Skin of body (tissue), 2 donors: Measurements from ENCODE around the gene C11orf24.

GRCh38 chr11:67484686-67485428 is 2.0 kb downstream of the AIP start:
- RAMPAGE, long total RNA, result no peak

- RAMPAGE, long total RNA, result no peak
Observed at GRCh38 chr11:67491682-67492486, 9.1 kb downstream of the AIP start.

DNA sequence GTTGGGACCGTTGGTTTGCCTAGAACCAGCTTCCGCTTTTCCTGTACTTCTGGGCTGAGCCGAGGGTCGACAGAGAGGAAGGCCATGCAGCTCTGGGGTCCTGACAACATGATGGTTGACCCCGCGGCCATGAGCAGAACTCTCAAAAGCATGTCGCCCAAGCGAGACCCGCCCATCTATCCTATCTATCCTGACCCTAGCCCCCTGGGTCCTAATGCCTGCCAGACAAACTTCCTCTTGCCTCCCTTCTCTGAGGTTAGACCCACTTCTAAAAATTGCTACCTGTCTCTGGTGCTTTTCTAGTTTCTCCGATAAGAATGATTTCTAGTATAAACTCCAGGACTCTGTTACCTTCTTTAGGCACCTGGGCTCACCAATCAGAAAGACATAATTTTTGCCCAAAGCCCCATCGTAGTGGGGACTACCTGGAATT is 9.0 kb downstream of the NUDT8 start:
- RAMPAGE, long total RNA, result no peak

GRCh38 chr11:67629270-67629645 is 479 bp downstream of the NUDT8 start:
- RAMPAGE, long total RNA, result no peak

DNA sequence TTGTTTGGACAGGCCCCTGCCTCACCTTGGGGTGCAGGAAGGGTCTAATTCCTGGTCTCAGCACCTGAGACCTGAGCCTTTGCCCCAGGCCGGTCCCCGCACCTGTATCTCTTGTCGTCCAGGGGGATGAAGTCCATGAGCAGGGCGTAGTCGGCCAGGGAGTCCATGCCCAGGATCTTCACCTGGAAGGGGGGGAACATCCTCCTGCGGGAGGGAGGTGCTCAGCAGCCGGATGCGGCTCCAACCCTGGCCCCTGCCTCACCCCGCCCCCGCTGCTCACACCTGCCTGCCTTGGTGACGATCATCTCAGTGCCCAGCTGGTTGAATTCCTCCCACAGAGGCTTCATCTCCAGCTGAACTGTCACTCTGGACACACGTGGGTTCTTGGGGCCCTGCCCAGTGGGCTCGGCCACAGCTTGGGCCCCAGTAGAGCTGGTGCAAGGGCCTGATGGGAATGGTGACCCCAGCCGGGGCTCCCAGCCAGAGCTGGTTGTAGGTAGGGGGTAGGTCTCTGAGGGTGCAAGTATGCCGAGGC is 4.8 kb downstream of the TBX10 start:
- RAMPAGE, long total RNA, result no peak

DNA sequence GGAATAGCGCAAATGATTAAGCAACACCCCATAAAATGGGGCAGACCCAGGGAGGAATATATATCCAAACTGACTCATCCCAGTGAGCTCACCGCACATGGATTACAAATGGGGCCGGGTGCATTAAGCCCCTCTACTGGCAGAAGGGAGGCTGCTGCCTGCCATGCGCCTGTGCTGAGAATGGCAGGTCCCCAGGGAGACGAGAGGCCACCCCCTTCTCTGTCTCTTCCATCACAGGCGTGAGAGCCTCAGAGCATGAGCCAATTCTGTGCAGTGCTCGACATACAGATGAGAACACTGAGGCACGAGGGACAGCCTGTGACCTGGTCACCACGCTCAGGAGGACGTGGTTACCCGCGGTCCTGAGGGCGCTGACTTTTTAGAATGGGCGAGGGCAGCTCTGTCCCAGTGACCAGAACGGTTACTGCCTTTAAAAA is 130.1 kb upstream of the ALDH3B2 start:
- RAMPAGE, long total RNA, result no peak

GRCh38 chr11:67843196-67843511 is 160.7 kb downstream of the UNC93B1 start:
- RAMPAGE, long total RNA, result no peak

DNA sequence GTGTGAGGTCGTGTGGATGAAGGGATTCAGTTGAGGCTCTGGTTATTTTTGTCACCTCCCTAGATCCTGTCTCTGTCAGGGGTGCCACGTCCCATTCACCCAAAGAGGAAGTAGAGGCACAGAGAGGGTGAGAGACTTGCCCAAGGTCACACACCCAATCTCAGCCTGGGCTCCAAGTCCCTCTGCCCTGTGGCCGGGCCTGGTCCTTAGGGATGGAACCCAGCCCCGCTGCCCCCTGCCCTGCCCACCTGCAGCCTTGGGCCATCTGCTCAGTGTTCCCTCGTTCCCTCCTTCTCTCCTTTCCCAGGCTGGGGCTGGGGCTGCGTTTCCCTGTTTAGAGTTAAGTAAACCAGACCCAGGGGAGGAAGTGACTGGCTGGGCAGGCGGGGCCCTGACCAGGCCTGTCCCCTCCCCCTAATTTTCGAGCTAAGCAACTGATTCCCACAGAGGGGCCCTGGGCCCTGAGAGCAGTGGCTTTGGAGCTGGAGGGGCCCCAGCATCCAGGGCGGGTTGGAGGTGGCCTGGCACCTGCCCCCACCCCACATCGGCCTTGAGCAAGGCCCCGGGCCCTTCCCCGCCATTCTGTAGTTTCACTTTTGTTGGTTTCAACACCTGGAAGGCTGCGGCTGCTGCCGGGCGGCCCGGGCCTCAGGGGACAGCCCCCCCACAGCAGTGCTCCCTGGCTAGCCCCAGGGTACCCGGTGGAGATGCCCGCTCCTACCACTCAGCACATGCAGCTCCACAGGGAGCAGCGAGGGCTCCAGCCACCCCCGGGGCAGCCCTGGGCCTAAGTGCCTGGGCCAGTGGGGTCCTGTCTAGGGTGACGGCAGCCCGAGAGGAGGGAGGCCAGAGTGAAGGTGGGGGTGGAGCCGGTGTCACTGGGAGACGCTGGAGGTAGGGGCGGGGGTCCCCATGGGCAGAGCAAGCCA is 1.5 kb downstream of the TCIRG1 start:
- RAMPAGE, long total RNA, result no peak

- RAMPAGE, long total RNA, result no peak
Observed at GRCh38 chr11:68070810-68071807, 32.3 kb downstream of the TCIRG1 start.

DNA sequence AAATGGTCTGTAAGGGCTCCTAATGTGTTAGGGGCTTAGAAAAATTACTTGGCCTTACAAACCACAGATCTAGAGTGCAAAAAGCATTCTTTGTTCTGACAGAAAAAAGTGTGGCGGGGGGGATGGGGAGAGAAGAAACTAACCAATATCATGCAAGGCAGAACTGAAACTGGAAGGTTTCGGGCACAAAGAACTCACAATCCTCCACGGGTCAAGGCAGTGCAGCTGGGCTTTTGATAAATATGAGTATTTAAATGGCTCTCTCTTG is 5.3 kb downstream of the C11orf24 start:
- RAMPAGE, long total RNA, result no peak

DNA sequence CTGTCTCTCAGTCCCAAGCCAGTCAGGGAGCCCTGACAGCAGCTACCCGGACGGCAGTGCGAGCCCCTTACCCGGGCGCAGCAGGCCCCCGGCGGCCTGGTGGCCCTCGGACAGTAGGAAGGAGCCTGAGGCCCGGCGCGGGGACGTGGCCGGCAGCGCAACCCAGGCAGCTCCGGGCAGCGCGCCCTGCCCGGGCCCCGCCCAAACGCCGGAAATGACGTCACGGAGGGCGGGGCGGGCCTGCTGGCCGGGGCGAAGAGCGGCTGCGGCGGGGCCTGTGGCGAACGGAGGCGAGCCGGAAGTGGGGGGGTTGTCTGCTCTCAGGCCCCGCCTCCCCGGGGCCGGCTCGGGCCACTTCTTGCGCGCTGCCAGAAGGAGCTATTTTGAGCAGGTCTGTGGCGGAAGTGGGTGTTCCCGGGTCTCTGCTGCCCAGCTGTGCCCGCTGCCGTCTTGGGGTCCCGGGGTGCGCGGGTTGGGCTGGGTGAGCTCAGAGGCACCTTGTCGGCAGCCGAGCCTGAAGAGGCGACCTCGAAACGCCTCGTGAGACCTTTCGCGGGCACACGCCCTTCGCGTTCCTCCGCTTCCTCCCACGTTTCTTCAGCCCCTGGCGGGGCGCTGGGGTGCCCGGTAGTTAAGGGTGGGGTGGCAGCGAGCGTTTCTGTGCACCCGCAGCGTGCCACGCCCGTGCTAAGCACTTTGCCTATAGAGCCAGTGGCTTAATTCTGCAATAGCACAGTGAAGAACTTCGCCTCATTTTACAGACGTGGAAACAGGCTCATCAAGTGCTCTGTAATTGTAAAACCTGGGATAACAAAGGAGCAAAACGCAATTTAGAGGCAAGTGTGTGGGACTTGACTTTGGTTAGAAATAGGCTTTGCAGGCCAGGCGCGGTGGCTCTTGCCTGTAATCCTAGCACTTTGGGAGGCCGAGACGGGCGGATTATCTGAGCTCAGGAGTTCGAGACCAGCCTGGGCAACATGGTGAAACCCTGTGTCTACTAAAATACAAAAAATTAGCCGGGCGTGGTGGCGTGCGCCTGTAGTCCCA is at the start of gene C11orf24:
Gene C11orf24 (minus strand): TSS at position 188 of the 1,047 bp plus-strand sequence.
- RAMPAGE, long total RNA, result no peak

GRCh38 chr11:68353940-68354981 is 41.9 kb downstream of the LRP5 start:
- RAMPAGE, long total RNA, result no peak

- RAMPAGE, long total RNA, result no peak
Observed at GRCh38 chr11:68371284-68372721, 59.4 kb downstream of the LRP5 start.

GRCh38 chr11:68386179-68386718 is 73.9 kb downstream of the LRP5 start:
- RAMPAGE, long total RNA, result no peak

DNA sequence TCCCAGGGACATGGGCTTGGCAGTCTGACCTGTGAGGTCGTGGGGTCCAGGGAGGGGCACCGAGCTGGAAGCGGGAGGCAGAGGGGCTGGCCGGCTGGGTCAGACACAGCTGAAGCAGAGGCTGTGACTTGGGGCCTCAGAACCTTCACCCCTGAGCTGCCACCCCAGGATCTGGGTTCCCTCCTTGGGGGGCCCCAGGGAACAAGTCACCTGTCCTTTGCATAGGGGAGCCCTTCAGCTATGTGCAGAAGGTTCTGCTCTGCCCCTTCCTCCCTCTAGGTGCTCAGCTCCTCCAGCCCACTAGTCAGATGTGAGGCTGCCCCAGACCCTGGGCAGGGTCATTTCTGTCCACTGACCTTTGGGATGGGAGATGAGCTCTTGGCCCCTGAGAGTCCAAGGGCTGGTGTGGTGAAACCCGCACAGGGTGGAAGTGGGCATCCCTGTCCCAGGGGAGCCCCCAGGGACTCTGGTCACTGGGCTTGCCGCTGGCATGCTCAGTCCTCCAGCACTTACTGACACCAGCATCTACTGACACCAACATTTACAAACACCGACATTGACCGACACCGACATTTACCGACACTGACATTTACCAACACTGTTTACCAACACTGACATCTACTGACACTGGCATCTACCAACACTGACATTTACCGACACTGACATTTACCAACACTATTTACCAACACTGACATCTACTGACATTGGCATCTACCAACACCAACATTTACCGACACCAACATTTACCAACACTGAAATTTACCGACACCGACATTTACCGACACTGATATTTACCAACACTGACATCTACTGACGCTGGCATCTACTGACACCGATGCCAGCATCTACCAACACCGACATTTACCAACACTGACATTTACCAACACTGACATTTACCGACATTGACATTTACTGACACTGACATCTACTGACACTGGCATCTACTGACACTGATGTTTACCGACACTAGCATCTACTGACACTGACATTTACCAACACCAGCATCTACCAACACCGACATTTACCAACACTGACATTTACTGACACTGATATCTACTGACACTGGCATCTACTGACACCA is 71.8 kb upstream of the PPP6R3 start:
- RAMPAGE, long total RNA, result no peak

- RAMPAGE, long total RNA, result no peak
Observed at GRCh38 chr11:68398032-68398822, 62.3 kb upstream of the PPP6R3 start.

GRCh38 chr11:68400875-68401296 is 59.7 kb upstream of the PPP6R3 start:
- RAMPAGE, long total RNA, result no peak

- RAMPAGE, long total RNA, result no peak
Observed at GRCh38 chr11:68411491-68412190, 48.9 kb upstream of the PPP6R3 start.

- RAMPAGE, long total RNA, result no peak
Observed at GRCh38 chr11:68423304-68424277, 37.0 kb upstream of the PPP6R3 start.

DNA sequence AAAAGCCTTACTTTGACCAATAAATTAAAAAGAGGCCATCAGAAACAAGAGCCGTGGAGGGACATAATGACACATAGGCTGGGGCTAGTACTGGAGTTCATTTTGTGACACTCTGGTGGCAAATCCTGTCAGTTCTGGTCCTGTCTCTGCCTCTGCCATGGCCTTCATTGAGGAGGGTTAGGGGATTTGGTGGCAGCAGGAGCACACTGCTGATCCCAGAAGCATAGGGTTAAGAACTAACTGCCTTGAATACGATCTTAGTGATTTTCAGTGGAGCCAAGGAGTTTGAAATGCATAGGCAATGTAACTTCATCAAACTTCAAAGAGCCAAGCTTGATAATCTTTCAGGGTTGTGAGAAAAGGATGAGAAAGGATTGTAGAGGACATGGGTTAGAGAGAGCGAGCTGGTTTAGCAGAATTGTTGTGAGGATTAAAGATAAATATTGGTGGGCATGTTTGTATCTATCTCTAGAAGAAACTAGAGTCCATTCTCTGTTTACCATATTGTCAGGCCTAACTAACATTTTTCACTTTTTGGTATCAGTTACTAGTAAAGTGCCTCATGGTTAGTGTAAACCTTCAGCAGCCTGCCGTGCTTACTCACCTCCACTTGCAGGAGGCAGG is 20.7 kb downstream of the PPP6R3 start:
- RAMPAGE, long total RNA, result no peak